Measurements from ENCODE around the genes PANK2, SLC23A2 and CDS2.

DNA sequence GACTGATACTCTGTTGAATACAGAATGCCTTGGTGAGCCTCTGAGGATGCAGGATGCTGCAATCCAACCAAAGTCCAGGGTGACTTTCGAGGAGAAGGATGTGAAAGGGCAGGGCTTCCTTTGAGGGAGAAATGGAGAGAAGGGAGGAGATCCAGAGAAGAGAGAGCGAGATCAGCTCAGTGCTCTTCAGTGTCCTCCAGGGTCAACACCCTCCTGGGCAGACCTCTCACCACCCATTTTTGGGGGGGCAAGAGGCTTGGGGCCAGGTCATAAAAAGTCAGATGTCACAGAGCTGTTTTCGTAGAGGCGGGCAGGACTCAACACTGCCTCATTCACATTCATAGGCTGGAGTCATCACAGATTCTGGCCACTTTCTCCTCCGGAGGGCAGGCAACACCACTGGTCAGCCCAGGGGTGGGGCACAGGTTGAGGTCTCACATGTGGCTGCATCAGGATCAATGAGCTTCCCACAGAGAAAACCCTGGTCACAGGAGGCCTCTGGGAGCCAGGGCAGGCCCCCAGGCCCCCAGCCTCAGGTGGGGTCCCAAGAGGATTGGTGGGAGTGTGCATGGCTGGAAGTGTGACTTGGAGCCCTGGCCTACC, 6.4 kb upstream of the ADAM33 start:
- RRBS: no CpG with 5 or more reads among the region's 5 CpGs

DNA sequence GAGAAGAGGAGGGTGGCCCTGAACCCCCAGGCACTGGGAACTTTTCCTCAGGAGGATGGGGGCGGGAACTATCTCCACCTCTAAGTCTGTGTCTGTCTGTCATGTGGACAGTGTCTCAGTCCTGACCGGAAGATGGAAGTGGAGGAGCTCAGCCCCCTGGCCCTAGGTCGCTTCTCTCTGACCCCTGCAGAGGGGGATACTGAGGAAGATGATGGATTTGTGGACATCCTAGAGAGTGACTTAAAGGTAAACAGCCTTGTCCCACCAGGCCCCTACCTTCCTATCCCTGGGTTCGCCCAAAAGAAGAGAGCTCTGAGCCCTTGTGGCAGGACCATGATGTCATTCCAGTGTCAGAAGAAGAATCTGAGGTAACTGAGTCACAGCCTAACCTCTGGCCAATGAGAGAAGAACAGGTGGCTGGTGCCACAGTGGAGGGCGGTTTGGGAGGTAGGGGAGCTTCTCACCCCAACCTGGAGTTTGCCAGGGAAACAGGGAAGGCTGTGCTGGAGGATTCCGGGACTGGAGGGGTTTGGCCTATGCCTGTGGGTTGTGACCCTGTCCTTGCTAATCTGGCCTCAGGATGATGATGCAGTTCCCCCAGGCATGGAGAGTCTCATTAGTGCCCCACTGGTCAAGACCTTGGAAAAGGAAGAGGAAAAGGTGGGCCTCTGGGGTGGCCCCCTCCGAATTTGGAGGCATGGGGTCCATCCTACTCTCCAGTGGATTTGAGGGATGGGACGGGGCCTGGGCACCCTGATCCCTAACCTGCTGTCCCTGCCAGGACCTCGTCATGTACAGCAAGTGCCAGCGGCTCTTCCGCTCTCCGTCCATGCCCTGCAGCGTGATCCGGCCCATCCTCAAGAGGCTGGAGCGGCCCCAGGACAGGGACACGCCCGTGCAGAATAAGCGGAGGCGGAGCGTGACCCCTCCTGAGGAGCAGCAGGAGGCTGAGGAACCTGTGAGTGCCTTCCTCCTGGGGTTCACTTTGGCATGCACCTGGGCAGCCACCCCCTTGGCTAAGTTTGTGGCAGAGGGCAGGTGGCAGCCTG, 5.4 kb downstream of the CDC25B start:
- RRBS: no CpG with 5 or more reads among the region's 20 CpGs

GRCh38 chr20:3804339-3805143, 8.4 kb downstream of the CDC25B start:
- RRBS: 97% methylated on average over 9 of the region's 22 CpGs

DNA sequence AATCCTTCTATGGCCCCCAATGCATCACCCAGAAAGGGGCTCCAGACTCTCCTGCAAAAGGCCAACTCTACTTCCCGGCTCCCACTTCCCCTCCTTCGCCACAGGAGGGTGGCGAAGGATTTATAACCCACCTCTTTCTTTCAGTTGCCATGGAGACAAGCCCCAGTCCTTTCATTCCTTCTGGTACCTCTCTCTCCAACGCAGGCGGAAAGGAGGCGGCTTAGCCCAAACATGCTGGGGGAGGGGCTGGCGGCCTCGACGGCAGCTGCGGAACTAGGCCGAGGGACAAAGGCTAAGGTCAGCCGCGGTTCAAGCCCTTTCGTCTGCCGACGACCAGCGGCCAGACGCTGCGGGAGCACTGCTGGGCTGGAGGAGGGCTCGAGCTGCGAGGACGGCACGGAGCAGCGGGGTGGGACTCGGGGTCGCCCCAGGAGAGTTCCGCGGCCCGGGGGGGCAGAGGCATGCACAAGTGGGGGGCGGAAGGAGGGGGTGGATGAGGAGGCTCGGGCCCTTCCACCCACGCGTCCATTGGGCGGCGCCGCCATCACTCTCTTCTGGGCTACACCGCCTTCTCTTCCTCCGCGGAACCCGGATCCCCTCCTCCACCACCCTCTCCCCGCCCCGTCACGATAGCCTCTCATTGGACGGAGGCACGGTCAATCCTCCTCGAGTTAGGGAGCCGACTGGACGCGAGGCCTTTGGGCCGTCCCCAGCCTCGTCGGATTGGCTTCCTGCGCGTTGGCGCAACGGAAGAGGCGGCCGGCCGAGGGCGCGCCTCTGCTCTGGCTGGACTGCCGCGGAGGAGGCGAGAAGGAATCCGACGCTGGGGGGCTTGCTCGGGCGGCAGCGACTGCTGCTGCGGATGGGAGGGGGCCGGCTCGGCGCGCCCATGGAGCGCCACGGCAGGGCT, at the start of gene PANK2:
TSS of gene PANK2 (plus strand) at position 780 of the 910 bp plus-strand sequence.
- RRBS: under 1% methylated on average over 6 of the region's 76 CpGs

GRCh38 chr20:3907444-3908067, 18.4 kb downstream of the PANK2 start:
- RRBS: no CpG with 5 or more reads among the region's 9 CpGs

- RRBS: no CpG with 5 or more reads among the region's 7 CpGs
These were observed 1.5 kb downstream of the SMOX start for GRCh38 chr20:4150134-4150544.

GRCh38 chr20:4153236-4153651, 4.6 kb downstream of the SMOX start:
- RRBS: no CpG with 5 or more reads among the region's 4 CpGs

- RRBS: no CpG with 5 or more reads among the region's 5 CpGs
These were observed 2.8 kb downstream of the ADRA1D start for GRCh38 chr20:4246321-4246662.

GRCh38 chr20:4656343-4656936, 29.8 kb upstream of the PRNP start:
- RRBS: no CpG with 5 or more reads among the region's 3 CpGs

- RRBS: no CpG with 5 or more reads among the region's 13 CpGs
These were observed 5.5 kb upstream of the RASSF2 start for GRCh38 chr20:4828815-4829372.

DNA sequence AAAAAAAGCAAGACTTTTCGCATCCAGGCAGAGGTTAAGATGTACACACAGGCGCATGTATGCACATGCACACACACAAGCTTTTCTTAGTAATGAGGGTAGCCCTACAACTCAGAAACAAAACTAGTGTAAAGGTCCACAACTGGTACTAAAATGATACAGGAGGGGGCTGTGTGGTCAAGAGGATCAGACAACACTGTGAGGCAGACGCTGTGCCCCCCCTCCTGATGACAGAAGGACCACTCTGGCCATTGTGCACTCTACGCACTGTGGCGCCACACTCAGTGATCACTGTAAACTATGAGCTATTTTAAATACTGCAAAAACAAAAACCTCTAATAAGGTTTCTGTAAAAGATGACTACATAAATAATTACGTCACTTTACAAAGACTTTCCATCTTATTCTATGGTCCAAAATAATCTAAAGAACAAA, 81.7 kb upstream of the RASSF2 start:
- RRBS: no CpG with 5 or more reads among the region's 6 CpGs

DNA sequence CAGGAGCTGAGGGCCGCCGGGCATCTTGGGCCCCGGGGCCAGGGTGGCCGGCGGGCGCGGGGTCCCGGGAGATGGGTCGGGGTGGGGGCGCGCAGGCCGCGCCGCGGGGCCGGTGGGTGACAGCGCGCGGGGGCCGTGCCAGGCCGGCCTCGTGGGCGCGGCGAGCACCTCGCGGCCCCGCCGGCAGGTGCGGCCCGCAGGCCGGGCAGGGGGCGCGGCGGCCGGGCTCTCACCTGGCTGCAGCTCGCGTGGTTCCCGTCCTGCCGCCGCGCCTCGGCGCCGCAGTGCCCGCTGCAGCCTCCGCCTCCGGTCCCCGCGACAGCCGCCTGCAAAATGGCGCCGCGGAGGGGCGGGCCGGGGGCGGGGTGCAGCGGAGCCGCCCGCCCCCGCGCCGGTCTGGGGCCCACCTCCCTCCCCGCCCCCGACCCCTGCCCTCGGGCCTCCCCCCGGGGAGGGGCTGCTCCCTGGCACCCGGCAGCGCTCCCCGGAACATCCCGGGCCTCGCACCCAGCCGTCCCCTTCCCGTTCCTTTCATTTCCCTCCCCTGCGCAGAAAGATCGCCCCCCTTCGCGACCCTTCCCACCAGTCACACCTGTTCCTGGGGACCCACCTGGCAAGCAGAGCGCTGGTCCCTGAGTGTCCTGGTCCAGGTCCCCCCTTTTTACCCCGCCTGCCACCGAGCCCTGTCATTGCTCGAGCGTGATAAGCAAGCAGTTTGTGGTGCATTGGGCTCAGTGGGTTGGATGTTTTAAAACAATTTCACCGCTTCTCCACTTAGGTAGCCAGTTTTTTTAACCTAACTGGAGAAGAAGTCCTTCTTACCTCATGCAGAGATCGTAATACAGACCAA, at the start of gene SLC23A2:
TSS of gene SLC23A2 (minus strand) at position 338 of the 850 bp plus-strand sequence.
- RRBS: 2% methylated on average over 47 of the region's 85 CpGs

DNA sequence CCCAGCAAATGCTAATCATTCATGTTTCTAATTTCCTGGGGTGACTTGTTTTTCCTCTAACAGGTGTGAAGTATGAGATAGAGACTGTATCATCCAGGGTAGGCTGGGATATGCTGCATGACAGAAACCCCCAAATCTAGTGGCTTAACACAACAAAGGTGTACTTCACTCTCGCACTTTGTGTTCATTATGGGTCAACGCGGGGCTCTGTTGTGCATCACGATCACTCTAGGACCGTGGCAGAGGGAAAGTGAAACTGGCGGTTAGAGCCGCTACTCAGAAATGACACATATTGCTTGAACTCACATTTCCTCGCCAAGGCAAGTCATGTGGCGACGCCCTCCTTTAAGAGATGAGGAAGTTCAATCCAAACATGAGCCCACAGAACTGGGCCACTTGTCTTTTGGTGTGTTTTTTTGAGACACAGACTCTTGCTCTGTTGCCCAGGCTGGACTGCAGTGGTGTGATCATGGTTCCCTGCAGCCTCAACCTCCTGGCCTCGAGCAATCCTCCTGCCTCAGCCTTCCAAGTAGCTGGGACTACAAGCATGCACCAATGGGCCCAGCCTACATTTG, 34.4 kb downstream of the TMEM230 start:
- RRBS: no CpG with 5 or more reads among the region's 11 CpGs

GRCh38 chr20:5126644-5127410, at the start of gene CDS2:
Gene CDS2 (plus strand): TSS chr20:5127008.
- RRBS: 2% methylated on average over 69 of the region's 98 CpGs

- RRBS: no CpG with 5 or more reads among the region's 4 CpGs
These were observed 14.6 kb downstream of the CDS2 start for GRCh38 chr20:5141227-5142084.

DNA sequence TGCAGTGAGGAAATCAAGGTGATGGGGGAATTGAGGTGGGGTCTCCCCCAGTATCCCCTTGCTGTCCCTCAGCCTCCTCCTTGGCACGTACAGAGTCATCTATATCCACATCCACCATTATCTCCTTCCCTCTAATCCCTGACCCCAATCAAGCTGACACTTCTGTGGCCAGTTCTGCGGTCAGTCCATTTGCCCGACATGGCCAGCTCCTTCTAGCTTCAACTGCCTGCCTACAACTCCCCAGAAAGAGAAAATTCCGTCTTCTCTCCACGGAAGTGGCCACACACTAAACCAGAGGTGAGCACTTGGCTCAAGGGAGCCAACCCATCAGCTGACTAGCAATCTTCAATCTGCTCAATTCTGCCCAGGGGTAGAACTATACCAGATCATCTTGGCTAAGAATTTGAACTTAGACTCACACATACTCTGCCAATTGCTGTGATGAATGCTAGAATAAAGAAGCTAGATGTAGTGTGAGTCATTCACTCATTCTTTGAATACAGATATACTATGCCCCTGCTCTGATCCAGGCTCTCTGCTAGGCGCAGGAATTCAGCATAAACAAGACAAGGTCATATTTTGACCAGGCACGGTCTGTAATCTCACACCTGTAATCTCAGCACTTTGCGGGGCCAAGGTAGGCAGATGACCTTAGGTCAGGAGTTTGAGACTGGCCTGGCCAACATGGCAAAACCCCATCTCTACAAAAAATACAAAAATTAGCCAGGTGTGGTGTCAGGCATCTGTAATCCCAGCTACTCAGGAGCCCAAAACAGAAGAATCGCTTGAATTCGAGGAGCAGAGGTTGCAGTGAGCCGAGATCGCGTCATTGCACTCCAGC, 8.5 kb downstream of the GPCPD1 start:
- RRBS: no CpG with 5 or more reads among the region's 13 CpGs

DNA sequence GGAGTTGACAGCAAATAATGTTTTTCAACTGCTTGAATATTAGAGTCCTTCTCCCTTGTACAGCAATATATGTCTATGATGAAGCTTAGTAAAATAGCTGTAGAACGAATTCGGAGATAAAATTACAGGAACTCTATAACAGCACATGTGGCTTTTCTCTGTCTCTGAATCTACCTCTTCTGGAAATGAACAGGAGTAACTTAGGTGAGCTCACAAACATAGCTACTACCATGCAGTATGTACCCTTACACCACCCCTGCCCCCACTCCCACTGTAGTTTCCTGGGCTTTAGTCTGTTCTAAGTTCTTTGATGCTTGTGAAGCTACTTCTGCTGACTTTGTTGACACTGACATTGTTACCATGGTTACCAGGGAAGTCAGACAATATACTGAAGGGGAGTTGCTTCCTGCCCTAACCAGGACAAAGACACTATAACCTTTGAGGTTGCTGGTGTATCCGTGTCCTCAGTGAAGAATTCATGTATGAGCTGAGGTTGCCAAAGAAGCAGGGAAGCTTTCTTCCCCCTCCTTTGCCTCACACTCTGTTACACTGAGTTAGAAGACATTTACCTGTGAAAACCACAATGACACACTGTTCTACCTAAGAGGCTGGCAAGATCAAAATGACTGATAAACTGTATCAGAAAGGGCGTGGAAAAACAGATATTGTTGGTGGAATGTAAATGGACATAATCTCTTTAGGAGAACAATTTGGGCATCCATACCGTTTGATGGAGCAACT, 35.6 kb upstream of the SHLD1 start:
- RRBS: no CpG with 5 or more reads among the region's 5 CpGs

- RRBS: no CpG with 5 or more reads among the region's 9 CpGs
These were observed 16.0 kb downstream of the SHLD1 start for GRCh38 chr20:5765906-5766814.

- RRBS: no CpG with 5 or more reads among the region's 5 CpGs
These were observed 31.9 kb downstream of the SHLD1 start for GRCh38 chr20:5782081-5782503.

GRCh38 chr20:5951606-5952275, 1.3 kb downstream of the MCM8 start:
- RRBS: no CpG with 5 or more reads among the region's 7 CpGs

Measured in GM19240 (cell line).